ENCODE measurements around a stretch of chr14.

DNA sequence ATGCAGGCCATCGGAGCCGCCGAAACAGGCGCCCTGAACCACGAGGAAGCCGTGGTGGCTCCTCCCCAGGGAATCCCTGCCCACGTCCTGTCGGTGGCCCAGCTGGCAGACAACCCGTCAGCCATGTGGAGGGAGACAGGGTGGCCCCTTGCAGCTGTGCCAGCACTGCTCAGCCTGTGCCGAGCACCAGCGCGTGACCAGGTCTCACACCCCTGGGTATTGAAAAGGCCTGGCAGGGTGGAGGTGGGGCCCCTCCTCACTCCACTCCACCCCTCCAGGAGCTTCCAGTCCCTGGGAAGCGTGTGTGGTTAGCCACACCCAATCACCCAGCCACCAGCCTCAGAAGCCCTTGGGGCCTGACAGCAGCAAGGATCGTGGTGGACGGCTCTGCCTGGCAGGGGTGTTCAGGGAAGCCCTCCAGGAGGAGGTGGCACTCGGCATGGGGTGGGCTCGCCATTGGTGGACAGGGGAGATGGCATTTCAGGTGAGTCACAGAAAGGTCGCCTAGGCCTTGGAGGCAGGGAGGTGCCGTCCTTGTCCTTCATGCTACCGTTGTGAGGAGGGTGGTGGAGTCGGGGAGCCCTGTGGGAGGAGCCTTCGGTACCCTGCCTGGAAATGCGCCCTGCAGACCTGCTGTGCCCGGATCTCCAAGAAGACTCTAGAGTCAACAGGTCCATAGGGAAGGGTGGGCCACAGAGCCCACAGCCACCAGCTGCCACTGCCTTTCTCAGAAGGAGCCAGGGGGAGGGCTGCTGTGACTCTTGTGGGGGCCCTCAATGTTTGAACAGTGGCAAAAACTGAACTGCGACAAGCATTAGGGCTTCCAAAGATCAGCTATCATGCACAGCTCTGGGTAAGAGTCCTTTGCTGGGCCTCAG, 12.2 kb upstream of the DLK1 start:
- PRO-cap, result no peak

GRCh38 chr14:100825663-100826666, 77.6 kb downstream of the RTL1 start:
- PRO-cap, result bidirectional peak, plus-strand start at chr14:100826118, minus-strand start at chr14:100825923

- PRO-cap, result no peak
Observed at GRCh38 chr14:100900926-100901409, 2.6 kb downstream of the RTL1 start.

- PRO-cap, result no peak
Observed at GRCh38 chr14:100907219-100907707, 3.7 kb upstream of the RTL1 start.

DNA sequence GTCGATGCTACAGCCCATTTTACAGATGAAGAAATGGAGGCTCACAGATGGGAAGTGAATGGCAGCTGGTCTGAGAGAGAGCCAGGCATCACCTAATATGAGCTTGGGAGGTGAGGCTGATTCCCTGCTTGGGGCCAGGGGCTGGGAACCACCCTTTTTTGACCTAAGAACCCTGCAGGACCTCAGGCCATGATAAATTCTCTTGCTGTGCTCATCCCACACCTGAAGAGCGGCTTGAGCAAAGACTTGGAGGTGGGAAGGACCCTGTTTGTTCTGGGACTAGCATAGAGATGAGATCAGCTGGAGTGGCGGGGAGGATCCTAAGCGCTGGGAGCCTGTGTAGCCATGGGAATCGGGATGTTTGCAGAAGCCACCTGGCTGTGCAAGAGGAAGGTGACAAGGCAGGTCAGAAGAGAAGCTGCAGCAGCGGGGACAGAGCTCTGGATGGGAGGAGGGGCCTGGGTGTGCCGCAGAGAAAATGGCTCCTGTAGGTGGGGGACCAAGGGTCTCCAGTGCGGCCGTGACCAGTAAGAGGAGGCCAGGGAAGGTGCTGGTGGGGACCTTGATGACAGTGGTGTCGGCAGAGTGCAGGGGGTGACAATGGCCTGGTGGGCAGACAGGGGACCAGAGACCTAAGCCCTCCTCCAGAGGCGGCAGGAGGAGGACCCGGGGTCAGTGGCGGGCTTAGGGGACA, 206.4 kb upstream of the RTL1 start:
- PRO-cap, result no peak

DNA sequence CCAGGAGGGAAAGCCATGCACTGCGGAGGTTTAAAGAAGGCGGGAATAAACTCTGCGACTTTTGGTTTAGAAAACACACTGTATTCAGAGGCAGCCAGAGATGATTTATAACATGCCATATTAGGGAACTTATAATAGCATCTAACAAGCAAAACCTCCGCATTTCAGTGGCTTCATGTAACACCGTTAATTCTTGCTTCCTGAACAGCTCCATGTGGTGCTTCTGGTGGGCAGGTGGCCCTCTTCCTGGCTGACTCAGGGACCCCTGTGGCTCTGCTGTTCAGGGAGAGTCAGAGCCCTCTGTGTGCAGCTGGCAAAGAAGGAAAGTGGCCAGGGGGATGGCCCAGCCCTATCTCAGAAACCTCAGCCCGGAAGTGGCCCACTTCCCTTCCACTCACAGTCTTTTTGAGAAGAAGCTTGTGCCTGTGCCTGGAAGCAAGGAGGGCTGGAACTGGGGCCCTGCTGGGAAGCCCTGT, 217.0 kb upstream of the RTL1 start:
- PRO-cap, result no peak

GRCh38 chr14:101289007-101289361, 385.5 kb upstream of the RTL1 start:
- PRO-cap, result no peak

DNA sequence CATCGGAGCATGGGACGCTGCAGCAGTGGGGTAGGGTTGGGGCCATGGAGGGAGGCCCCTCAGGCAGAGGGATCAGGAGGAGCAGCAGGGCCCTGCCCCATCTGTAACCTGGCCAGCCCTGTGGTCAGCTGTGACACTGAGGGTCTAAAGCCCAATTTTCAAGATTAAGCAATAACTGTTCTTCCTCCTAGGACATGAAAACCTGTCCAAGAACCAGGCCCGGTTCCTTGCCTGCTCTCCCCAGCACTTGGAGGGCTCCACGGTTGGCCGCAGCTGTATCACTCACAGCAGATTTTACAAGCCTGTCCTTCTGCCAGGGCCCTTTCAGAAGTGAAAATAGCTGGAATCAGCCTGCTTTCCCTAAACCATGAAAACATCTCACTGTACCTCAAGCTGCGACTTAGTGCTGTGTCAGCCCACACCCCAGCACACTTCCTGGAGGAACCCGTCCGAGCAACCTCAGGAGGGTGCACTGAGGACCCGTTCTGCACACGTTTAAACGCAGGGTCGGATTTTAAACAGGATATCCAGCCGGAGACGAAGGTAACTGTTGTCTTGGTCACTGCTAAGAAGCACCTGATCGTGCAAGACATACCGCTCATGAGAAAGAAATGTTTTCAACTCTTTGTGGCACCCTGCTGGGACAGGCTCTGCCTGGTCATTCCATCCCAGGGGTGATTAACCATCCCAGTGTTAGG, 402.1 kb upstream of the PPP2R5C start:
- PRO-cap, result no peak

DNA sequence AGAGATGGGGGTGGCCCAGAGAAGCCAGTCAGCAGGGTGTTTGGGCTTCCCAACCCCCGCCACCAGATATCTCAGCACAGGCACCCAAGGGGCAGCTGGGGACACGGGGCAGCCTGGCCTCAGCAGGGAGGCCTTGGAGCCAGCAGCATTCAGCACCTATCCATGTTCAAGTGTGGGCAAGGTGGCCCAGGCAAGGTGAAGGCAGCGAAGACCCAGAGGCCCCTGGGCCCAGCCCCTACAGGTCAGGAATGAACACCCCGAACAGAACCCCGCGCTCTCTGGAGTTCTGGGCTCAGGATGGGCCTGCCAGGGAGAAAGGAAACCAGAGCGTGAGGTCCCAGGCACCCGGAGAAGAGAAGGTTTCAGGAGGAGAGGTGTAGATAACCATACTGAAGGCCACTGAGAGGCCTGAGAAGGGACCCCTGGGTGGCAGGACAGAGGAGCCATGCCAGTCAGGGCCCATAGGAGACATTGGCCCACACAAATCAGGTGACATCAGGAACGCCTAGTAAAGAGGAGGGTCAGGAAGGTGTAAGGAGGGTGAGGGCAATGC, 234.5 kb upstream of the PPP2R5C start:
- PRO-cap, result no peak

DNA sequence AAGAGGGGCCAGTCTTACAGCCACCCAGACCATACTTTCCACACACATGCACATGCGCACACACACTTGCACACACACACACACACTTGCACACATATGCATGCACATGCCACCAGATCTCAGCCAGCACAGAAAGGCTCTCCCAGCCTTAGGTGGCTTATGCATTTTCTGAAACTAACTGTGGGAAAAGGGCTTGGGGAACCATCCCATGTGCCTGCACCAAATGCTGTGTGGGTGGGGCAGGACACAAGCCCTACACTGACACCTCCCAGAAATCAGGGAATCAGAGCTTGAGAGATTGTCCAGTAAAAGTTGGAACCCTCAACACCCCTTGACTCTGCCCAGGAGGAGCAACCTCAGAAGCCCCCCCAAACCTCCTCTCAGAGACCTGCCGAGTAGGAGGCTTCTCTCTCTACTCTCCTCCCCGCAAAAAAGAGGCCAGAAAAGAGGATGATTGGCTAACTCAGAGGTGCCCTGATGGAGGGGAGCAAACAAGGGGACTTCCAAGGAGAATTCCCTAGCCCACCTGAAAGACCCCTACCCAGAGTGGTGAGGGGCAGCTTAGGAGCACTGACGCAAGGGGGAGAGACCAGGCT, 202.6 kb upstream of the PPP2R5C start:
- PRO-cap, result no peak

- PRO-cap, result no peak
Observed at GRCh38 chr14:101560898-101561719, 200.4 kb upstream of the PPP2R5C start.

GRCh38 chr14:101719157-101719728, 42.3 kb upstream of the PPP2R5C start:
- PRO-cap, result no peak

DNA sequence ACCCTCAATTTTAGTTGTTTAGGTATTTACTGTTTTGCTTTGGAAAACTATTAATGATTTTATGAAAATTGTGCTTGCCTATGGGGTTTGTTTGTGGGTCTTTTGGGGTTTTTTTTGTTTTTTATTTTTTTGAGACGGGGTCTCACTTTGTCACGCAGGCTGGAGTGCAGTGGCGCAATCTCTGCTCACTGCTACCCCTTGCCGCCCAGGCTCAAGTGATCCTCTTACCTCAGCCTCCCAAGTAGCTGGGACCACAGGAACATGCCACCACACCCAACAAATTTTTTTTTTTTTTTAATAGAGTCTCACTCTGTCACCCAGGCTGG, 1.6 kb downstream of the PPP2R5C start:
- PRO-cap, result no peak

DNA sequence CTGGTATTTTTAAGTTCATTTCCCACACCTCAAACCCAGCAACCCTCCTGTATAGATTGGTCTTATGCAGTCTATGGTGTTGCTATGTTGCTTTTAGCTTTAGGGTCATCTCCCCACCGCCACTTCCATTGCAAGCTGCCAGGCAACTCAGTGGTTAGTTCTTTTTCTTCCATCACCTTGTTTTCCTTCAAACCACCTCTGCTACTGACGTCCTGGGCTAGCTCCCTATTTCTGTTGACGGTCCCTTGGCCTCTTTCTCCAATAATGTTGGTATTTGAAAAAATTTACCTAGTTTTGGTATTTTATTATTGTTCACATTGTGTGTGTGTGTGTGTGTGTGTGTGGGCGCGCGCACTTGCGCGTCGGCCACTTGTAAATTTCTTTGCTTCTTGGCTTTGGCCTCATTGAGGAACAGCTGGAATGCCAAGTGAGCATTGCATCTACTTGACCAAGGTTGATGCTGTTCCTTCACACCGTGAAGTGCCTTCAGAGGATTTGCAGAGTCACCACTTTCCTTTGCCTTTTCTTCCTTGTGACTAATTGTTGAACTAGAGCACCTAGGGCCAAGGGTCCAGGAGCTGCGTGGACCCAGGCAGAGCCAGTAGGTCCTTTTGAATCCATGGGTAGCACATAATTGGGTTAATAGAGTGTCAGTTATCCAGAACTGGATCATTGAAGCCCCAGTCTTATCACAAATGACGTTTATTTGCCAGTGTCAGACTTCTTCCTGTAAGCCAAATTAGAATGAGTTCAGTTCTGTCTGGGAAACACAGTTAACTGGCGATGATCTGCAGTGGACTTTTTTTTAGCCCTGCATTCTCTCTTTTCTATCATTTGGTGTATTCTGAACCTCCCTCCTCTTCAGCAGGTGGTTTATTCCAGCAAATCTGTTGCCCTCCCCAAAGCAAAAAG, 2.4 kb downstream of the PPP2R5C start:
- PRO-cap, result bidirectional peak, plus-strand start at position 591 of the sequence, minus-strand start at position 456 of the sequence

DNA sequence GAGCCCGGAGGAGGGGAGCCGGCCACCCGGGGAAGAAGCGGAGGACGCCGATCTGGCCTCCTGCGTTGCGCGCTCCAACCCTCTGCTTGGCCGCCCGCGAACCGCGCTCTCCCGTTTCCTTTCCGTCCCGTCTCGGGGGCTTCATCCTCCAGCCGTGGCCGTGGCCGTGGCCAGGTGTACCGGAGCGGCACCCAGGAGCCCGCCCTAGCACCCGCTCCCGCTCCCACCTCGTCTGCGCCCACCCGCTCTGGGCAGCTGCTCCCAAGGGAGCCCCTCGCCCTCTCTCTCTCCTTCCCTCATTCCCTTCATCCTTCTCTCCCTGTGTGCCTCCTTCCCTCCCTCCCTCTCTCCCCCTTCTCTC, 20.2 kb downstream of the PPP2R5C start:
- PRO-cap, result no peak

- PRO-cap, result no peak
Observed at GRCh38 chr14:101845329-101846160, 84.0 kb downstream of the PPP2R5C start.

GRCh38 chr14:101849750-101849973, 88.2 kb downstream of the PPP2R5C start:
- PRO-cap, result no peak

- PRO-cap, result no peak
Observed at GRCh38 chr14:101926533-101927064, 37.8 kb upstream of the DYNC1H1 start.

DNA sequence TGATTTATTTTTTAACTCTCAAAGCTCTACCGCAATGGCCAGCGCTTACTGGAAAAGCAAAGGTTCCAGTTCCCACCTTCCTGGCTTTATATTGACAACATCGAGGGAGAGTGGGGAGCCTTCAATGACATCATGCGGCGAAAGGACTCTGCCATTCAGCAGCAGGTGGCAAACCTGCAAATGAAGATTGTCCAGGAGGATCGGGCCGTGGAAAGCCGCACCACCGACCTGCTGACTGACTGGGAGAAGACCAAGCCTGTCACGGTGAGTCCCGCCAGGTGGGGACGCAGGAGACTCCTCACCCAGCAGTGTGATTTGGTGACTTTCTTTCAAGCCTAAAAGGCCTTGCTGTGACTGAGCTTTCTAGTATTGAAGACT, 32.6 kb downstream of the DYNC1H1 start:
- PRO-cap, result no peak

DNA sequence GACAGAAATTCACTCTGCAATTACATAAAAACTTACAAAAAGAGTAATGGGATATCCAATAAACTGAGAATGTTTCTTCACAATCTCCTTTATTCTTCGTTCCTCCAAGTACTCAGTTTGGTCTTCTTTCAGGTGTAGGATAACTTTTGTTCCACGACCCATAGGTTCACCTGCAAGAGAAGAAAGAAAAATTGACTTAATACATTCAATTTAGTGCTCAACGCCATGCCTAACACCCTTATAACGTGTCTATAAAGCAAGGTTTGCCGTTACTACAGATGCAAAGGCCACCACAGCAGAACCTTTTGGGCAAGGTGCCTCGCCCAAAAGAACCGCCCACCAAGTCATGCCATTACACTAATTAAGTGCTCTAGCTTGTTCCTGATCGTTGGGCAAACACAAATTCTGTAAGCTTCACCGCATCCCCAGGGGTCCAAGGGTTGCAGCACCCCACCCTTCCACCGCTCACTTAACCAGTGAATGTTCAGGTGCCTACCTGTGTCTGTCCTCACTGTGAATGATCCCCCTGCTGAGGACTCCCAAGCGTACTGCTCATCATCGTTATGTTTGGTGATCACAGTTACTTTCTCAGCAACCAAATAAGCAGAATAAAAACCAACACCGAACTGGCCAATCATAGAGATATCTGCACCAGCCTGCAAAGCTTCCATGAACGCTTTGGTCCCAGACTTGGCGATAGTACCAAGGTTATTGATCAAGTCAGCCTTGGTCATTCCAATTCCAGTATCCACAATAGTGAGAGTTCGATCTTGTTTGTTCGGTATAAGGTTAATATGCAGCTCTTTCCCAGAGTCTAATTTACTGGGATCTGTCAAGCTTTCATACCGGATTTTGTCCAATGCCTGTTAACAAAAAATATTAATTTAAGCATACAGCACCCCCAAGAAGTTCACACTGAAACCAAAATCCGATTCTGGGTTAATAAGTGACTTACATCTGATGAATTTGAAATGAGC, 1.3 kb downstream of the HSP90AA1 start:
- PRO-cap, result bidirectional peak, plus-strand start at position 476 of the sequence, minus-strand start at position 234 of the sequence

All from jejunum (tissue), 1 donor.